Left cardiac atrium (tissue), 1 donor: ENCODE data around the genes SCARB2, CNOT6L and FRAS1.

DNA sequence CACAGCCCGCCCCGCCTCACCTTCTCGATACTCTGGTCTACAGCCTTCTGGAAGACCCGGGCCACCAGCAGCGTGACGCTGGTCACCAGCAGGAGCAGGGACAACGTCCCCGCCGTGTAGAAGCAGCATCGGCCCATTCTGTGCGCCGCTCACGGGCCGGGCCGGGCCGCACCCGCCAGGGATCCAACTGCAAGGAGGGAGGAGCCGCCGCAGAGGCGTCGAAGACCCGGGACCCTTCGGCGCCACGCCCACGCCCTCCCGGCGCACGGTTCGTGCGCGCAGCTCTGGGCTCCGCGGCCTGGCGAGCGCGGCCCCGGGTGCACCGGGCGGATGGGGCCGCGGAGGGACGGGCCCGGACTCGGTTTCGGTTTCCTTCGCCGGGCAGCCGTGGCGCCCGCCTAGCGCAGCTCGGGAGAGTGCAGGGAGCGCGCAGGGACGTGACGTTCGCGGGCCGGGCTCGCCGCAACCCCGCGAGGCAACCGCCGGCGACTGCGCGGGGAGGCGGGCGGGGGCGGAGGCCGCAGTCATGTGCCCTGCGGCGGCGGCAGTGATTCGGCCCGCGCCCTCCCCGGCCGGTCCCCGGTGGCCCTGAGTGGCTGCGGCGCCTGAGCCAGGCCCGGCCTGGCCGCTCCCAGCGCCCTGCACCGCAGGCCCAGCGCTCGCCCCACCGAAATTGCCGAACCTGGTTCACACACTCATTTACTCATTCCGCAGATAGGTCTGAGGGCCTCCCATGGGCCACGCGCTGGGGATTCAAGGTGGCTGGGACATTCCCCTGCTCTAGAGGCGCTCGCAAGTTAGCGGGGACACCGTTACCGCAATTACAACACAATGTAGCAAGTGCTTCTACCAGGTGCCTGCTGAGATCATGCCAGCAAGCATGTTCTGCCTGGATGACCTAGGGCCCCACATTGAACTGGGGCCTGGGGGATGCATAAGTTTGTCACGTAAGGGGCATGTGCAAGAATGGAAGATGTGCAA, at the start of gene SCARB2:
Gene SCARB2, minus strand, starts transcription at position 418 of the 981 bp plus-strand sequence.
- PRO-cap = bidirectional peak, plus-strand start at position 245 of the sequence, minus-strand start at position 418 of the sequence; bidirectional peak, plus-strand start at position 608 of the sequence, minus-strand start at position 470 of the sequence

DNA sequence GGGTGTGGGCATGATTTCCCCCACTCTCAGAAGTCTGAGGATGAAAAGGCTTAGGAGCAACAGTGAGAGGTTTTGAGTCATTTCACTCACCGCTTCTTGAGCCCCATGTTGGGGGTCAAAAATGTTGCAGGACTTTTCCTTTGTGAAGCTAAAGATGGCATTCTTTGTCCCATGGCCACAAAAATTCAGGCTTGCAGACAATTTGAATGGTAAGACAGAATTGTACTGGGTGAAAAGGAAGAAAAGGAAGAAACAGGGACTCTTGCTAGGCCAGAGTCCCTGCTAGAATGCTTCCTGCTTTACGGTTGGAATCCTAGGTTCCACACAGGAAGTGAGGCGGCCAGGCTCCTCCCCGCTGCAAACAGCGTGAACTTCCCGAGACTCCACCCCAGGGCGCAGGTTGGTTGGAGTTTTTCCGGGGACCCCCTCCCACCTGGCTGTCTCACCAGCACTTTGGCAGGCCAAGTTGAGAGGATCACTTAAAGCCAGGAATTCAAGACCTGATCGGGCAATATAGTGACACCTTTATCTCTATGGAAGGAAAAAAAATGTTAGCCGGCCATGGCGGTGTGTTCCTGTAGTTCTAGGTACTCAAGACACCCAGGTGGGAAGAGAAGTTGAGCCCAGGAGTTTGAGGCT, 17.2 kb upstream of the FAM47E start:
- PRO-cap = no peak

DNA sequence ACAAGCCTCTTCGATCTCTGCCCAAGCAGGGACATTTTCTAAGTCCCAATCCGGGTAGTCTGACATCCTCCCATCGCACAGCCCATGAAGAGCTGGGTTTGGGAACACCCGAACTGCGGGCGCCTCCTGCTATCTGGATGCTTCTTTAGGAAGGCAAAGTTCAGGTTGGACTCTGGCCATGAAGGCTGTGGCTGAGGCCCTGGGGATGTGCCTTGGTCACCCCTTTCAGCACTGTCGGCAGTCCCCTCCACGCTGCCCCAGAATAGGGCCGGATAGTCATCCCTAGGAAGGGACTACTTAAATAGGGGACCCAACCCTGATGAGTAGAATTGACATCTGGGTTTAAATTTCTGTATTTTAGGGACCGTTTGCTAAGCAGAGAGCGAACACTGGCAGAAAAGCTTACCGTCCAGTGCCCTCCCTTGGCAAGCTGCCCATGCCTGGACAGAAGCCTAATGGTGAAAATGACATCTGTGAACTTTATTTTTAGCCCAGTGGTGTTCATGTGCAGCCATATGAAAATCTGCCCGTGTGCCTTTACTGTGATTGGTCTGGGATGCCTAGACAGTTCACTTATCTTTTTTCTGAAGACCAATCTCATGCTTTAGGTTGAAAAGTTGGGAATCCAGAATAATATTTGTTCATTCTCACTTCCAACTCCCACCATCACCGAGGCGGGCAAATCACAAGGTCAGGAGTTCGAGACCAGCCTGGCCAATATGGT, 995 bp downstream of the STBD1 start:
- PRO-cap = no peak

DNA sequence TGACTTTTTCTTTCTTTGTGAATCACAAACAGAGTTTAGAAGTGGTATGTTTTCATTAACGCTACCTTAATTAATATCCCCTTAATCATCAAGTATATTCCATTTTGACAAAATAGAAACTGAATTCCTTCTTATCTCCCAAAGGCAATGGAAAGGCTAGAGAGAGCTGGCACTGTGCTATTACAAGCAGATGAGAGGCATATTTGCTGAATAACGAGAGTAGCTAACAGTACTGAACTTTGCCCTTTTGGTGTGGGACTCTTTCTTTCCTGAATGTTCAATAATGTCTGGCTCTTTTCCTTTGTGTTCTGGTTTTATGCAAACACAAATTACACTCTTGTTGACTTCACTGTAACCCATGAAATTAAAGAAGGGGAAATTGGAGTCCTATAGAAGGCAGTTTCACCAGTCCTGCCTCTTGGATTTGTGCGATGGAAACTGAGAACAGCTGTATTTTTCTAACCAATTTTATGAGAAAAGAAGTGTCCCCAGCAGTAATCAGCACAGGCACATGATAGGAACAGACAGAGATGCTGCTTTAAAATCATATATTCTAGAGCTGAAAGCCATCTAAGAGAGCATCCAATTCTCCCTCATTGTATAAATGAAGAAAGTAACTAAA, 63.6 kb downstream of the SHROOM3 start:
- PRO-cap = no peak

DNA sequence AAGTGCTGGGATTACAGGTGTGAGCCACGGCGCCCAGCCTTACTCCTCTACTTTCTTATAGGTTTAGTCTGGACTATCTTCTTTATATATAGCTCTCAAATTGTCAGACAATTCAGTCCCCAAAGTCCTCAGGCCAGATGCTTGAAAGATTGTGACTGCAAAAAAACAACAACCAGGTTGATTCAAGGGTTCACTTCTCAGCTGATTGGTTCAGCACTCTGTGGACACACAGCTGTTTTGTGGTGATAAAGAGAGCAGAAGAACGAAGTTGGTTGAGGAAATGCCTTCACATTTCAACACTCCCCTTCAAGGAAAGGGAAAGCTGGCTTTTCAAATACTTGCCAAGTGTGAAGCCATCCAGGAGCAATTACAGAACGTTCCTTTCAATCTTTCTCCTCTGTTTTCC, 166.7 kb downstream of the SHROOM3 start:
- PRO-cap = no peak

DNA sequence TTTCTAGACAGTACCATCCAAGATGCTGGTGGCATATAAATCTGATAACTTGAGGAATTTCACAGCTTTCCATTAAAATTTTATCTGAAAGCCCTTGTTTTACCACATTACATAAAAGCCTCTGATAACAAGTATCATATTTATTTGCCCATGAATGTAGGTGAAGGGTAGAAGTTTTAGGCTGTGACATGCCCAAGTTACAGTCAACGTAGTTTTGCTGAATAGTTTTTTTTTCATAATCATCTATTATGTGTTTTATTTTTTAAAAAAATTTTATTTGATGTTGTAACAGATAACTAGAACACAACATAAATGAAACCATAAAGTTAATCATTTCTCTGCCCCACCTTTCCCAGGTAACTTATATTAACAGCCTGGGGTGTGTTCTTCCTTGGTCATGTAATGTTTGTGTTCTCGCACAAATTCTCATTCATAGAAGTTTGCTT, 215.0 kb downstream of the SOWAHB start:
- PRO-cap = no peak

- PRO-cap = no peak
Measured at GRCh38 chr4:76689891-76690250, 208.1 kb downstream of the SOWAHB start.

DNA sequence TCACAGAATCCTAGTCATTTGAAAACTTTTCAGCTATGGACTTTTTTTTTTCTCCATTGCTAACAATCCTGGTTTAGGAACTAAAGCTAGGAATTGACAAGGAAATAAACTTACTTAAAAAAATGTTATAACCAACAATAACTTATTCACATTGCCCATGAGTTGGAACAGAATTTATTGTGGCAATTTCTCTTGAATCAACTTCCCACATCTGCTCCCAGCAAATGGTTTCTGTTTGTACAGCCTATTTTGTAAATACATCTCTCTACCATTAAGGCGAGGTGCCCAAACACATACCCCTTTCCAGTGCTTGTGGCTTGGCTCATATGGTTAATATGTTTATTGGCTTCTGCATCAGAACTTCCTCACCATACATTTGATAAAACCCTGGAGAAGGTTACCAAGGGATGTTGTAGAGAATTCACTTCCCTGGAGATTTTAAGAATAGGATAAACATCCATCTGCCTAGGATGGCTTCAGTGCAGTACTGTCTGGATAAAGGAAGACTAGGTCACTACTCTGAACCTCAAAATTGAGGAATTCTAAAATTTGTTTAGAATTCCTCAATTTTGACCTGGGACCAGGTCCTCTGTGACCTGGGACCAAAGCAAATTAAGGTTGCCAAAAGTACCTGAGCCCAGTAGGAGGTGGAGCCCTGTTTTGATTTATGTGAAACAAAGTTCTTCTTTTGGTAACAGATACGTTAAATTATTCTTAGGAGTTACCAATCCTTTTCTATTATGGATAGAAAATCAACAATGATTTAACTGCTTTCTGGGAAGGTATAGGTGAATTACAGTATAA, 206.9 kb downstream of the SOWAHB start:
- PRO-cap = no peak

- PRO-cap = no peak
Measured at GRCh38 chr4:76695896-76696612, 201.9 kb downstream of the SOWAHB start.

DNA sequence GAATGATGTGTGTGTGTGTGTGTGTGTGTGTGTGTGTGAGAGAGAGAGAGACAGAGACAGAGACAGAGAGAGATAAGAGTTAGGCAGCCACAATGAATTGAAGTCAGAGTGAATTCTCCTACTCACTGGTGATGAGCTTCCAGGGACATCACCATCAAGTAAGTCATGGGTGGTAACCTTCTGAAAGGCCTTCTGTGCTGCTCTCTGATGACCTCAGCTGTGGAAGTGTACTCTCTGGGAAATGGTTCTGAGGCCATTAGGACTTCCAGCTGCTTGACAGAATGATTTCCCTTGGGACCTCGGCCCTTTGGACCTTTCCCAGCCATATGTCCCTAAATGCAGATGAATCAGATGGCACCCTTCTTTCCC, 7.4 kb downstream of the SEPTIN11 start:
- PRO-cap = no peak

GRCh38 chr4:76961386-76961838, 11.9 kb downstream of the SEPTIN11 start:
- PRO-cap = no peak

DNA sequence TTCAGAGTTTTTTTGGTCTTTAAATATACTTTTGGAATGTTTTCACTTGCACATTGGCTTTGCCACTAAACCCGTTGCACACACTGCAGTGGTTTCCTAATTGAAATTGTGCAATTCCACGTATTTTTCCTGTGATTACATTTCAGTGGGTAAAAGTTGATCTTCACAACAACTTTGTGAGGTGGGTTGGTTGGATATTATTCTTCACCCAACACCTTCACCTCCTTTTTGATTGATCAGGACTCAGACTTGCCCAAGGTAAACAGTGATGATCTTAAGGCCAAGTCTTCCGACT, 13.6 kb downstream of the SEPTIN11 start:
- PRO-cap = no peak

DNA sequence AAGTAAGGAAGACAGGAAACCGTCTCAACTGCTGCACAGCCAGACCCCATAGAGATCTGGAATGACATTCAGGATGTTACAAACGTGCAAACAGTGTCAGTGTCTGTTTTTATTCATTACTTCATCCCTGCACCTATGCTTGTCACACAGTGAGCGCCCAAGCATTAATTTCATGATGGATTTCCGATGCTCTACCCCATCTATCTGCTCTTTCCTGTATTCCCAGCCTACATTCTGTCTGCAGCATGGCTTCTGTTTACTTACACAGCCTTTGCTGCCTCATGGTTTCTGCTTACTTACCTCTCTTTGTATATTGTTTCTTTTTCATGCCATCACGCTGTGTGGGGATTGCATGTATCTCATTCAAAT, 53.2 kb downstream of the SEPTIN11 start:
- PRO-cap = no peak

DNA sequence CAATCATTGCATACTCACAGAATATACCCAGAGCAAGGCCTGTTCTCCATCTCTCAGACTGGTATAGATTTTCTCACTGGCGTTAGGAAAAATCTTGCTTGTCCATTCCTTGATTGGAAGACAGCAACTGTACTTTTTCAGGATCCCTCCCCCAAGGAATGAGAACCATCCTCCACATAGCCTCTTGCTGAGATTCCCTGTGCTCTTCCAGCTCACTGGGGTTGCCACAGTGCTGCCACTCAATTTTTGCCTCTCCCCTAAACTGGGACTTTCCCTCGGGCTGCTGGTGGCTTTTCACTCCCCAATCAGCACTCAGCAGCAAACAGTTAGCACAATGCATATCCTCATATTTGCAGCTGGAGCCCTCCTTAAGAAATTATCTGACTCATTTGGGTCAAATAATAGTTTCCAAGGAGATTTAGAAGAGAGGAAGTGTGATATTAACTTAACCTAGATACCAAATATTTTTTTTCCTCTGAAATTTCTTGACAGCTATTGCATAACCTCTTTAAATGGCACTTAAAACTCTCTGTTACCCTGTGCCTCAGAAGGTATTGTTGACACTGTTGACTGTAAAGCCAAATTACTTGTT, 57.8 kb downstream of the SEPTIN11 start:
- PRO-cap = no peak

GRCh38 chr4:77075121-77075868, 494 bp downstream of the CCNI start:
- PRO-cap = bidirectional peak, plus-strand start at chr4:77075571, minus-strand start at chr4:77075375

DNA sequence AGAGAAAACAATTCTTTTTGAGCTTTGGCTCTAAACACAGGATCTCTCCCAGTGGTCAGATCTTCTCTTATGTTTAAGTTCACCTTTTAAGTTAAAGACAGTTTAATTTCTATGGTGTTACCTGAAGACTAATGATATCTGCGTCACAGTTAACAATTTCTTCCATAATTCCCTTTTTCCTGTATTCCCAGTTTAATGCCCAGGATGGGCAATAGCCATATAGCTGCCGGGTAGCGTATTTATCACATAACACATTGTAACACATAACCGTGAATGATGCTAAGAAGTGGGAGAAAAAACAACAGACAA, 74.6 kb downstream of the CNOT6L start:
- PRO-cap = no peak

GRCh38 chr4:77806468-77807100, 12.6 kb downstream of the CNOT6L start:
- PRO-cap = no peak

DNA sequence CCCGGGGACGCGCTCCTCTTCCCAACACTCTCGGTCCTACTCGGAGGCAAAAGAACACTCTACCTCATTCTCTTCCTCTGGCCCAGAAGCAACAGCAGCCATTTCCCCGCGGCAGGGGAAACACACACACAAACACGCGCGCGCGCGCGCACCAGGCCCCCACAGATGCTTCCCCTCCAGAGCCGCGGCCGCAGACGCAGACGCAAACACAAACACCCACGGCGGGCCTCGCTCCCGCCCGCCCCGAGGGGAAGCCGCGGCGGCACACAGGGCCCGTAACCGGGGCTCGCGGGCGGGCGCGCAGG, at the start of gene CNOT6L:
Gene CNOT6L, minus strand, starts transcription at position 128 of the 305 bp plus-strand sequence.
- PRO-cap = bidirectional peak, plus-strand start at position 179 of the sequence, minus-strand start at position 126 of the sequence

- PRO-cap = bidirectional peak, plus-strand start at chr4:77820363, minus-strand start at chr4:77820269
Measured at GRCh38 chr4:77819546-77820331, 571 bp upstream of the CNOT6L start.

DNA sequence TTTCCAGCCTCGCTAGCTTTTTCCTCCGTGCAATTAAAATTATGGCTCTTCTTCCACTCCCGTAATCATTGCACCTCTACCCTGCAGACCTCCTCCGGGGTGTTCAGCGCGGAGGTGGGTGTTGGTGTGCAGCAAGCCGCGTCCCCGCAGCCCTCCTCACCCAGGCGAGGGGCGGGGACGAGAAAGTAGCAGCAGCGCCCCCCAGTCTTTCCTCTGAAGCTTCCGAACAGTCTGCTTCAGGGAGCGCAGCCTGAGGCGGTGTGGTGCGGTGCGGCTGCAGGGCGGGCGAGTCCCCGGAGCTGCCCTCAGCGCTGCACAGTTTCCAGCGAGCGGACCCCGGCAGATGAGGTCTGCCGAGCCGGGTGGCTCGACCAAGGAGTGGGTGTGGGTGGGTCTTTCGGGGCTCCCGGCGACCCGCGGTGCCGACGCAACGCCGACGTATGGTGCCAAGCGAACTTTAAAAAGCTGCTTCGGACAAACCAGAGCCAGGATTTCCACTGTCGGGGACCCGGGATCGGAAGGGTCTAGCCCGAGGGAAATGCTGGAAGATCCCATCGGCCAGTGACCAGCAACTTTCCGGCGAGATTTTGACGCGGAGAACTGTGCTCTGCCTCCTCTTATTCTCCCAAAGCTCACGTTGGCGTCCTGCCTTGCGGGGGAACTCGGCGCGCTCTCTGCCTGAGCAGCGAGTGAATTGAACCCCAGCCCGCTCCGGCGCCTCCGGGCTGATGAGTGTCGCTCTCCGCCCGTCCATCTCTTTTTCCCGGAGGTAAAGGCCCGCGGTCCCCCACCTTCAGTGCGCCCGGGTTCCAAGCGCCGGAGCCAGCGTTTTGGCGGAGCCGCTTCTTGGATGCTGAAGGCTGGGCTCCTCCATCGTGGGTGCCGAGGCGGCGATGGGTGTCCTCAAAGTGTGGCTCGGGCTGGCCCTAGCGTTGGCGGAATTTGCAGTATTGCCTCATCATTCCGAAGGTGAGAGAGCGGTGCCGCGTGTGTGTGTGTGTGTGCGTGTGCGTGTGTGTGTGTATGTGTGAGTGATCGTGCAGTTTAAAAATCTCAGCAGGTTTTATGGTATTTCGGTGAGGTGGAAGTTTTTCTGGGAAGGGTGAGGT, at the start of gene FRAS1:
Gene FRAS1, plus strand, starts transcription at position 207 of the 1,109 bp plus-strand sequence.
- PRO-cap = bidirectional peak, plus-strand start at position 229 of the sequence, minus-strand start at position 89 of the sequence